LNCaP clone FGC (cell line): ENCODE results near the genes CUL4B and CT47A1.

DNA sequence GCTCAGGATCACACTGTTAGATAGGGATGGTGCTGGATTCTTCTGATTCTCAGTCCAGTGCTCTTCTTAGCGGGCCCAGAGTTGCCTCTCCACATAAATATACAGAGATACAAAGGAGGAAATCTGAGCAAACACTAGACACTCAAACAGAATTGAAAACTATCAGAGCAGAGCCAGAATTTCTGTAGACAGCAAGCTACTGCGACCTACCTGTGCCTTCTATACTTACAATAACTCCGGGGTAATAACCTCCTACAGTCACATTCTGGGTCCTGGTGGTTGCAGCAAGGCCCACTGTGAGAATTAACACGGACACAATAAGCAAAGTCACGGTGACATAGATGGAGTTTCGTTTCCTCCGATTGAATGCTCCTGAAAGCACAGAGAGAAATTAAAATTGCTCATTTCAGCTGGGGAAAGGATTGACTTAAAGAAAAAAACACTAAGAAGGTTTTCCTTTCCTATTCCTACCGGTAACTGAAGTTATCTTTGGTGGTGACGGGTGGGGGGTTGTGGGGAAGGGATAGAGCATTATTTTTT is 7.1 kb downstream of the TMEM255A start:
- RRBS, 2 experiments: no CpG with 5 or more reads among the region's 9 CpGs

DNA sequence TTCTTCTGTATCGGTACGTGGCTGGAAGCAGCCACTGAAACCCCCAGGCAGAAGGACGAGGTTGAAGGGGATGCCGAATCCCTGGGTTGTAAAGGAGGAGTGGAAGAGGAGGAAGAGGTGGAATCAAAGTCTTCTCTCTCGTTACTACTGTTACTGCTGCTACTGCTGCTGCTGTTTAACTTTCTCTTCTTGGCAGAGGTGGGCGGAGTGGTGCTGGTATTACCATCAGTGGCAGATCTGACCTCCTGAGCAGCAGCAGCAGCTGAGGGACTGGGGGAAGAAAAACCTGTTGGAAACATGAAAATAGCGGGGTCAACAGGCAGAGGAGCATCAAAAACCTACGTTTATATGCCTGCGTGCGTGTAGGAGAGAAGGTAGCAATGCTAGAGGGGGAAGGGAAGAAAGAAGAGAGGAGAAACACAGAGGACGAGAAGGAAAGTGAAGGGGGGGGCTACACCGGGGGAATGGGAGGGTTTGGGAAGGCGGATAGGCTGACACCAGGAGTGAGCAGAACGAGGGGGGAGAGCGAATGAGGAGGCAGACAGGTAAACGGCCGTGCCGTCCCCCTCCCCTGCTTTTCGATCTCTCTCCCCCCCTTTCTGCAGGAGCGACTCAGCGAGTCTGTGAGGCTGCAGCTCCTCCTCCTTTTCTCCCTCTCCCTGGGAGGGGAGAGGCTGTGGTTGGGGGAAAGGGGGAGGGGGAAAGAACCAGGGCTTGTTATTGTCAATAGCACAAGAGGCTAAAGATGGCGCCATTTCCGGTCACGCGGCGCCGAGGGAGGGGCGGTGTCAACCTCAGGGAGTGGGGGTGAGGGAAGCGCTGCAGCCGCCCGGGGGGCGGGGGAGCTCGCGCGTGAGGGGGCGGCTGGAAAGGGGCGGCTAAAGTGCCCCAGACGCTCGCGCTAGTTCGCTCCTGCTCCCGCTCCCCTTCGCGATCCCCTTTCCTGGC is at the start of gene CUL4B:
TSS of gene CUL4B (minus strand) at position 623 of the 948 bp plus-strand sequence.
- RRBS, 2 experiments: under 1 to 1% methylated on average over 9 of the region's 44 CpGs

- RRBS, 2 experiments: no CpG with 5 or more reads among the region's 2 CpGs
These were observed 14.7 kb upstream of the MCTS1 start for GRCh38 chrX:120589277-120589600.

DNA sequence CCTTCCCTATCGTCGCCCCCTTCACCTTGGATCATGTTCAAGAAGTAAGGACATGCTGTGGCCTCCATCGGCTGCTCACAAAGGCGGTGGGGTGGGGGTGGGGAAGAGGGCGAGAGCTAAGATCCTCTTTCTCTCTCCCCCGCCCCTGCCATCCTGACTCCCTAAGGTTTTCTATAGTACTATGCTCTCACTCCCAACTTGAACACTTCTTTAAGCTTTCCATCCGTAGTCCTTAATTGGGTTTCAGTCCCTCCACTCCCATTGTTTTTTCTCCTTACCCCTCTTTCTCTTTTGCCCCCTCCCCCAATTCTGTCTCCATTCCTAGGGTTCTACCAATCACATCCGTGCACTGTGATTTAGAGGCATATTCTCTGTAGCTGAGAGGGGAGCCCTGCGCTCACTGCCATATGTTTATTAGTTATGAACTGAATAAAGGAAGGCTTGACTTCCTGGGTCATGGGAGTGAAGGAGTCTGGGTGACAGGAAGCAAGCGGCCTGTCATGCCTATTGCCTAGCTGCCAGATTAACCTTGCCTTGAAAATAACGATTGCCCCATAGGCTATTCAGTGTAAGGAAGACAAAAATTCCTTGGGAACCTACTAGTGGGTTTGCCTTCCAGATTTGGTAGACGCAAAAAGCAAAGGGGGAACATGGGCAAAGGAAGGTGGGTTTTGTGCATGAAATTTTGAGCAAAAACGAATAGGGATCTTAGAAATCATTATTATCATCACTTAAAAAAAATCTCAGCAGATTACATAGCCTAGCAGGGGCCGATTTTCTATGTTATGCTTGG is 499 bp downstream of the MCTS1 start:
- RRBS, 2 experiments: no CpG with 5 or more reads among the region's 14 CpGs

GRCh38 chrX:120735104-120735441 is 105.2 kb upstream of the C1GALT1C1 start:
- RRBS, 2 experiments: no CpG with 5 or more reads among the region's 2 CpGs

- RRBS, 2 experiments: no CpG with 5 or more reads among the region's 11 CpGs
These were observed 122.8 kb upstream of the C1GALT1C1 start for GRCh38 chrX:120752347-120753456.

- RRBS, 2 experiments: no CpG with 5 or more reads among the region's 1 CpG
These were observed 120.6 kb downstream of the CT47B1 start for GRCh38 chrX:120754939-120755648.

DNA sequence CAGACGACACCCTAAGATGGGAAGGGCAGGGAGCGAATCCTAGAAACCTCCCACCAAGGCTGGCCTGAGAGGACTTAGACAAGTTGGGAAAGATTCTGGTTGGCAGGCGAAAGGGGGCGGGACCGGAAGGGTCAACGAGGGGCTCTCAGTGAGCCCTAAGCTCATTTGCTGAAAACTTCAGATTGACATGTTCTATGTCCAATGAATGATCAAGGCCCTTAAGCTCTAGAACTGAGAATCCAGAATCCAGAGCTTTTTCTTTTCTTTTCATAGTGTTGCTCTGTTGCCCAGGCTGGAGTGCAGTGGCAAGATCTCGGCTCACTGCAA is at the start of gene CT47A1:
TSS of gene CT47A1 (minus strand) at position 76 of the 327 bp plus-strand sequence.
- RRBS, 2 experiments: no CpG with 5 or more reads among the region's 7 CpGs

GRCh38 chrX:122421818-122422122 is 762.3 kb upstream of the GRIA3 start:
- RRBS, 2 experiments: no CpG with 5 or more reads among the region's 2 CpGs

GRCh38 chrX:123514136-123514626 is 218.7 kb downstream of the THOC2 start:
- RRBS, 2 experiments: no CpG with 5 or more reads among the region's 27 CpGs

DNA sequence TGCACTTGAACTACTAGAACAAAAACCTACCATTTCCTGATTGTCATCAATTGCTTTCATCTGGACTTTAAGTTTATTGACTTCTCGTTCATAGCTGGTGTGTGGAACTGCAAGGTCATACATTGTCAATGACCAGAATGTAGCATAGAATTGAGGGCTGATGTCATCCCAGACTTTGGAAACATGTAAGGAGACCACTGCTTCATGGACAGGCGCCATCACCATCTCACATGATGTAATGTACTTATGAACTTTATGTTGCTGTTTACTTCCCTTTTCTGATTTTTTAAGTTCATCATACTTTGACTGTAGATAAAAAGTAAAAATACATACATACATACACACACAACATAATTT is 105.2 kb downstream of the THOC2 start:
- RRBS, 2 experiments: no CpG with 5 or more reads among the region's 2 CpGs

GRCh38 chrX:123860974-123861419 is 1.1 kb downstream of the XIAP start:
- RRBS, 2 experiments: no CpG with 5 or more reads among the region's 4 CpGs

DNA sequence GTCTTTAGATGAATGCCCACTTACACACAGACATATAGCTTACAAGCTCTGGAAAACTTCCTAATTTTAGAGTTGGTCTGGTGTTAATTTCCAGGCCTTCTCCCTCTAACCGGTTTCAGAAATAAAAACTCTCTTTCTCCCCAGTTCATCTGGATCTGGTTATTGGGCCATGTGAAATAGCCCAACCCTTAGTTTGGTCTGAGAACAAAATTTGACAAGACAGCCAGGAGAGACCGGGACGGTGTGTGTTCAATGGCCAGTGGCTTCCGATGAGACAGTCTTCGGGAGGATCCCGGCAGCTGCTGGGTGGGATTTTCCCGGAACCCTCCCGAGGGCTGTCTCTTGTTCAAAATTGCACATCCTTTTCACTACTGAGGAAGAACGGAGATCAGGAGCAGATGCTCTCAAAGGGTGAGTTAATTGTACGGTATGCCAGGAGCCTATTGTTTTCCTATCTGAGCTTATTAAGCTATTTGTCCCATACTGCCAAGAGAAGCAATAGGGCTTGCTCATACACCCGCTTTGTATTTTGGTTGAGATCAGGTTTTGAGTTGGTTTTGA is 166.4 kb downstream of the PRR32 start:
- RRBS, 2 experiments: 88 to 91% methylated on average over 5 of the region's 11 CpGs

GRCh38 chrX:129605745-129606262 is 49.0 kb downstream of the APLN start:
- RRBS, 2 experiments: no CpG with 5 or more reads among the region's 15 CpGs

- RRBS, 2 experiments: no CpG with 5 or more reads among the region's 10 CpGs
These were observed 25.3 kb downstream of the UTP14A start for GRCh38 chrX:129931325-129931557.

DNA sequence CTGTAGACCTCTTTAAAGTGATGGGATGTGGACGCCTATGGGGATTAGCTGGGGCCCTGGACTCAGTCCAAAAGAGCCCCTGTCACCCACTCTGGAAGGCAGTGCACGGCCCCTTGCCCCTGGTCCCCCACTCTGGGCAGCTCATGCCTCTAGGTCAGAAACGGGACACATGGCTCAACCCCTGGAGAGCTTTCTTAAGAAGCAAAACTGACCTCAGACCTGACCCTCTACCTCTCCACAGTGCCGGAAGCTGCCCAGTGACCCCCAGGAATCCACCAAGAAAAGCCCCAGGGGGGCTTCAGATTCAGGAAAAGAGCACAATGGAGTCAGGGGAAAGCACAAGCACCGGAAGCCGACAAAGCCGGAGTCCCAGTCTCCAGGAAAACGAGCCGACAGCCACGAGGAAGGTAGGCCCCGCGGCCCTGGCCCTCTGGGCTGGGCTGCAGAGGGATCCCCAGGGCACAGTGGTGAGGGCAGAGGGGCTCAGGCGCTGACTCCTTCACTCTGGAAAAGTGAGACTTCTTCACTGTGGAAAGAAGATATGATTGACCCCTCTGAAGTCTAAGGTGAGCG is 38.4 kb downstream of the BCORL1 start:
- RRBS, 2 experiments: 93 to 95% methylated on average over 2 of the region's 14 CpGs

DNA sequence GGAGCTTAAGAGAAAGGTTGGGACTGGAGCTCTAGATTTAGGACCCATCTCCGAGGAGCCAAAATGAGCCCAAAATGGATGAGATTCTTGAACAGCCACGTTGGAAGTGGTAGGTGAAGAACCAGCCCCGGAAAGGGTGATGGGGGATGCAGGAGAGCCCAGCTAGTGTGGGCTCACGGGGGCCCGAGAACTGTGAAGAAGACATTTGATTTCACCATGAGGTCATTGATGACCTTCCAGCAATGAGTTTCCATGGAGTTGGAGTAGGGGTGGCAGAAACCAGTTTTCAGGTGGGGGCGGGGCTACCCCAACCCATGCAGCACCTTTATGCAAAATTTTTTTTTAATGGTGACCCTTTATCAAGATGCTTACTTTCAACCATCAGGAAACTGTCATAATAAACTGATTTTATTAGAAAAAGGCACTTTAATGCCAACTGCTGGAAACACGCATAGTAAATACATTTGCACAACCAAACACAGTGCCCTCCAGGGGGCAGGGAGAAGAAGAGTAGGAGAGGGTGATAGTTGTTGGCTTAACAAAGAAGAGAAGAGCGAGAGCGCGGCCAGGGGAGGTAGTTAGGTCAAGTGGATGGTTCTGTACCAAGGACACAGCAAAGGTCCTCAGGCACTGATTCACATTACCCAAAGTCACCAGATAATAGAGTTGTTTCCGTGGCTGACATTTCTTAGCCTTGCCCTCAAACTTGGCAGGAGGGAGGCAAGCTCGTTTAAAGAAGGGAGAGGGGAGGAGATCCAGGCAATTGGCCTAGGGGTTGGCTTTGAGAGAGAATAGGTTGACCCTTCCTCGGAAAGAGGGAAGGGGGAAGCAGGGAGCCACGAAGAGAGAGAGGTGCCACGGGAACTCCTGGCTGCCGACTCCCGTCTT is 45.5 kb downstream of the ELF4 start:
- RRBS, 2 experiments: no CpG with 5 or more reads among the region's 17 CpGs

GRCh38 chrX:130065427-130066578 is 44.5 kb downstream of the ELF4 start:
- RRBS, 2 experiments: no CpG with 5 or more reads among the region's 20 CpGs

DNA sequence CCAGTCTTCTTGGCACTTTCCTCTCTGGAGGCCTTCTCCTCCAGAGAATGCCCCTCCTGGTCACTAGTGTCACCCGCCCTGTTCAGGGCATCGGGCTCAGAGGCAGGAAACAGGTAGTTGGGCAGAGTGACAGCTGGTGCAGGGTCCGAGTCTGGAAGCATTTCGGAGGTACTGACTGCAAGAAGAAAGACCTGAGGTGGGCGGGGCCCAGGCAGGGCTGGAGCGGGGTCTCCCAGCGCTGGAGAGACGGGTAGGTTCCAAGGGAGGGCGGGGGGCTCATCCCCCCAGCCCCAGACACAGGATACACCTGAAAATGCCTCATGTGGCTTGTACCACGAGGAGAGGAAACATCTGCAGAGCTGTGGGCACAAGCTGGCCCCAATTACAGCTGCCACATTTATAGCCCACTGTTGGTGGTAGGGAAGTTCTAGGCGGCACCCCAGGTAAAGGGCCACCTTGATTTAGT is 38.0 kb downstream of the ELF4 start:
- RRBS, 2 experiments: no CpG with 5 or more reads among the region's 11 CpGs